Measurements from ENCODE around the genes CPLX3, COX5A and C15orf39.

DNA sequence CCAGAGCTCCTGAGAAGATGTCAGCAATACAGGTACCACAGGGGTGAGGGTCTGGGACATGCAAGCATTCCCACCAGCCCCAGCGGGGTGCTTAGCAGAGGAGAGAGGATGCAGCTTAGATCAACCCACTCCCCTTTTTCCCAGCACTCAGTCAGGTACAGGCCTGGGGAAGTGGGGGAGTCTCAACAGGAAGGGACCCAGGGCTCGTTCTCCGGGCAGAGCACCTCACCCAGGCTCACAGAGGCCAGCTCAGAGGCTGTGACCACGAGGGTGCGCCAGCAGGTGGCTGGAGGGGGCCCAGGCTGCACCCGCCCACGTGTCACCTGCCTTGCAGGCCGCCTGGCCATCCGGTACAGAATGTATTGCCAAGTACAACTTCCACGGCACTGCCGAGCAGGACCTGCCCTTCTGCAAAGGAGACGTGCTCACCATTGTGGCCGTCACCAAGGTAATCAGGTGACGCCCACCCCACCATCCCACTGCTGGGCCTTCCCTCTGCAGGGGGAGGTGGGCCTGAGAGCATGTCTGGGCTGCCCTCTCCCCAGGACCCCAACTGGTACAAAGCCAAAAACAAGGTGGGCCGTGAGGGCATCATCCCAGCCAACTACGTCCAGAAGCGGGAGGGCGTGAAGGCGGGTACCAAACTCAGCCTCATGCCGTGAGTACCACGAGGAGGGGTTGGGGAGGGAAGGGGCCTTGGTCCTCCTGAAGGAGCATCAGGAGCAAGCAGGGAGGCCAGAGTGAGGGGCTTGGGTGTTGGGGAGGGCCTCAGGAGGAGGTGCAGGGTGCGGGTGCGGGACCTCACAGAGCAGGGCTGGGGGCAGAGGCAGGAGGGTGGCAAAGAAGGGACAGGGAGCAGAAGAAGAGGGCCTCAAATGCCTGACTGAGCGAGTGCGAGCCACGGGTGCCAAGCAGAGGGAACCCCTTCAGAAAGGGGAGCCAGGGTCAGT lies 14.1 kb upstream of the LMAN1L start:
- PRO-cap, 2 experiments: no peak in any of the 2 experiments

- PRO-cap, 2 experiments: no peak in any of the 2 experiments
These were observed 8.5 kb upstream of the LMAN1L start for GRCh38 chr15:74803816-74804794.

GRCh38 chr15:74815867-74816564 lies 3.4 kb downstream of the LMAN1L start:
- PRO-cap, 2 experiments: no peak in any of the 2 experiments

DNA sequence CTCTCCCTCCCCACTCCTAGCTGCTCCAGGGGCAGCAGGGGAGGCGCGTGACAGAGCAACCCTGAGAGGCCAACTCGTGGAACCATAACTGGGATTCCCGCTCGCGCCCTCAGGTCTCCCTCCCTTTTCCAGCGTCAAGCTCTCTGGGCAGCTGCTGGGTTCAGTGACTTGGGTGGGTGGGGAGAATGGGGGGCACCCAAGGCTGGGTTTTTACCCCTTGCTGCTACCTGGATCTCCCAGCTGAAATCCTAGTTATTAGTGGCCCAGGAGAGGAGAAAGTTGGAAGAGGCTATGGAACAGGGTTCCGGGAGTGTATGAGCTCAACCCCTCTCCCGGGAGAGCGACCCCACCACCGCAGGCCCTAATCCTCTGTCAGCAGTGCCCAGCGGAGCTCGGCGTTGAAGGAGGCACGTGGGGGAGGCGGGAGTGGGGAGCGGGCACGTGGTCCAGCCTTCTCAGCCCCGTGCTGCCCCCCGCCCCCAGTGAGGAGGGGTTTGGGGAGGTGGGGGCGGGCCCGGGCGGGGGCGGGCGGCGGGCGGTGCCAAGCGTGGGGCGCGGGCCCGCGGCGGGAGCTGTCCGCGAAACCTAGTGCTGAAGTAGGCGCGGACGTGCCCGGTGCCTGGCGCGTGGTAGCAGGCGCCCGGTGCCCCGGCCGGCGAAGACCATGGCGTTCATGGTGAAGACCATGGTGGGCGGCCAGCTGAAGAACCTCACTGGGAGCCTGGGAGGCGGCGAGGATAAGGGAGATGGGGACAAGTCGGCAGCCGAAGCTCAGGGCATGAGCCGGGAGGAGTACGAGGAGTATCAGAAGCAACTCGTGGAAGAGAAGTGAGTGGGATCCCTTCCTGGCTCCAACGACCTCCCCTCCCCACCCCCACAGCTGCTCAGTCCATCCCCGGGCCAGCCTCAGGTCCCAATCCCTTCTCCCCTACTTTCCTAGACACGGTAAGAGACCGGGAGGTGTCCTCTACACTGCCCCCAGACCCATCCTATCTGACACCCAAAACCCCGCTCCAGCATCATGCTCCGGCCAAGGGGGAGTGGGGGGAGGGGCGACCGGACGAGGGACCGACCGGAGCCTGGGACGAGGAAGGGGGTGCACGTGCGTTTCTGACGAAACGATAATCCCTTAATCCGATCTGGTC lies at the start of gene CPLX3:
TSS of gene CPLX3 (plus strand) at position 588 of the 1,145 bp plus-strand sequence.
- PRO-cap, 2 experiments: no peak in any of the 2 experiments

DNA sequence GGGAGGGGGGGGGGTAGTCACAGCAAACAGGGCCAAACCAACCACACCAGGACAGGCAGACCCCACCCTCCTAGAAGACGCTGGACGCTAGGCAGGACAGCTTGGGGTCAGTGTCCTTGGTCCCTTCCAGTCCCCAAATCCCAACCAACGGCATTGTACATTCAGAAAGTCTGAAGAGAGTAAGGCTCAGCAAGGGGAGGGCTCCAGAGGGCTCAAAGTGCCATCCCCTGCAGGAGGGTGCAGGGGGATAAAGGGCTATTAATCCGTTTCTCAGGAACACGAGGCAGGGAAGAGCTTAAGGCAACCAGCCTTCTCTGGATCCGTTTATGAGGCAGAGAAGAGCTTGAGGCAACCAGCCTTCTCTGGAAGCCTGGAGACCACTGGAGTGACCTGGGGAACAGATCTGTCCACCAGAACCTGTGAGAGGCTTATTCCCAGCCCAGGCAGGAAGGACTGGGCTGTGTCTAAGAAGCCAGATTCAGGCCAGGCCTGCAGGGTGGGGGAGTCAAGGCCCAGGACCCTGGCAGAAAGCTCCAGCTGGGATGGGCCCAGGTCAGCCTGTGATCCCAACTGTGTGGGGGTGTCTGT lies 1.3 kb upstream of the ULK3 start:
- PRO-cap, 2 experiments: no peak in any of the 2 experiments

- PRO-cap, 2 experiments: no peak in any of the 2 experiments
These were observed 2.3 kb downstream of the SCAMP2 start for GRCh38 chr15:74870860-74871296.

DNA sequence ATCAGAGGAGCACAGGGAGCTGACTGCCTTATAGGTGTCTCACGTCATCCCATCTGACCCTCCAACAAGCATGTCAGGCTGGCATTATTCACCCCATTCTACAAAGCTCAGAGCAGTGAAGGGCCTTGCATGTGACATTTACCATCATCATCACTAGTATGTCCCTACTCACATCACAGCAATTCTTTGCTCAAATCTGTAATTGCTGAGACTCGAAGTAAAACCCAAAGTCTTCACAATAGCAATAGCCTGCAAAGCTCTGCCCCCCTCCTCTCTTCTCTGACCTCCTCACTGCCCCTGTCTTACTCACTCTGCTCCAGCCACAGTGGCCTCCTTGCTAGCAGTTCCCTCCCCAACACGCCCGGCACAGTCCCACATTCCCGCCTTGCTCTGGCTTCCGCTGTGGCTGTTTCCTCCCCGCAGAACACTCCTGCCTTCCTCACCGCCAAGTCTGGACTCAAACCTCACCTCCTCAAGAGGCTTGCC lies 629 bp upstream of the MPI start:
- PRO-cap, 2 experiments: no peak in any of the 2 experiments

DNA sequence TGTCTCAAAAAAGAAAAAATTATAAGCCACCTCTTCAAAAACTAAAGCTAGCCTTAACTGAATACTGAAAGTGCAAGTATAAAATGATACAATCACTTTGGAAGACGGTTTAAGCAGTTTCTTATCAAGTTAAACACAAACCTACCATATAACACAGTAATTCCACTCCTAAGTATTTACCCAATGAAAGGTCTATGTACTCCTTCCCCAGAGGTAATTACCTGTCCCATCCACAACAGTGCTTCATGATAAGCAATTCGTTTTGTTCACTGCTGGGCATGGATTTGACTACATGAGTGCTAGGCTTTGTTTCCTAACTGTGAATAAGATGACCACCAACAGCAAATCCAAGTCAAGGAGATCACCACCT lies 4.3 kb downstream of the COX5A start:
- PRO-cap, 2 experiments: no peak in any of the 2 experiments

DNA sequence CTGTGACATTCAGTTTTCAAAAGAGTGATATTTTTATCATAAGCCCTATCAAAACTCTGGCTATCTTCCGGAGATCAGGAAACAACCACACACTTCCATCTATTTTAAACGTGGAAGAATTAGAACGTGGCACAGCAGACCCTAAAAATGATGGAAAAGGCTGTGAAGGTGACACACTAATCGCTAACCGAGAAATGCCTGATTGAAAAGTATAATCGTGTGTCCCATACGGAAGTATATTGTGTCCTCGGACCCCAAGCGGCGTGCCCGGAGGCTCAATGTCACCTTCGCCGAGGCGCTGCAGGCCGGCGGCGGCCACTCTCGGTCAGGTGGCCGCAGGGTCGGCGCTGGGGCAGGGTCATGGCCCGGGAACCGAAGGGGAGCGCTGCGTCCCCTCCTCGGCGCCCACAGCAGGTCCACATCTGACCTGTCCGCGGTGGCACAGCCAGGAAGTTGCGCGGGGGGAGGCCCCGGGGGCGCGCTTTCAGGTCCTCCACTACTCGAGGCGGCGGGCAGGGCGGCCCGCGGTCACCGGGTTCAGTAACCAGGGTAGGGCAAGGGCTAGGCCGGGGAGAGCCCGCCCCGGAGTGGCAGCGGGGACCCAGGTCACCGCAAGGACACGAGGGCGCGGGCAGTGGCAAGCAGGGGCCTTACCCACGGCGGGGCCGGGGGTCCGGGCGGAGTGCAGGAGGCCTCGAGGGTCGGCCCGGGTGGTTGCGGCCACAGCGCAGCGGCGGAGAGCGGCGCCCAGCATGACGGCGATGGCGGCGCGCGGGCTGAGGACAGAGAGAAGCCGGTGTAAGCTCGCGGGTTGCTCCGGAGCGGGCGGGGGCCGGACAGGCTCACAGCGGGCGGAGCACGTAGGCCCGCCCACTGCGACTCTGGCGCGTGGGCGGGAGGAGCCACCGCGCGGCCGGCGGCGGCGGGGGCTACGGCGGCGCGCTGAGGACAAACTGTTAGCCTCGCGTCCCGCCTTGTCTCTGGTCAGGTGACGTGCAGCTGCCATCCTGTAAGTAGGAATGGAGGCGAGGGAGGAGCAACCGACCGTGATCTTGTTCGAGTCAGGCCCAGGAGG lies at the start of gene COX5A:
TSS of gene COX5A (minus strand) at position 813 of the 1,075 bp plus-strand sequence.
- PRO-cap, 2 experiments: peak in 2 of 2 experiments; most common plus-strand start position 704 of the sequence (in 2); most common minus-strand start position 784 of the sequence (in 2)

DNA sequence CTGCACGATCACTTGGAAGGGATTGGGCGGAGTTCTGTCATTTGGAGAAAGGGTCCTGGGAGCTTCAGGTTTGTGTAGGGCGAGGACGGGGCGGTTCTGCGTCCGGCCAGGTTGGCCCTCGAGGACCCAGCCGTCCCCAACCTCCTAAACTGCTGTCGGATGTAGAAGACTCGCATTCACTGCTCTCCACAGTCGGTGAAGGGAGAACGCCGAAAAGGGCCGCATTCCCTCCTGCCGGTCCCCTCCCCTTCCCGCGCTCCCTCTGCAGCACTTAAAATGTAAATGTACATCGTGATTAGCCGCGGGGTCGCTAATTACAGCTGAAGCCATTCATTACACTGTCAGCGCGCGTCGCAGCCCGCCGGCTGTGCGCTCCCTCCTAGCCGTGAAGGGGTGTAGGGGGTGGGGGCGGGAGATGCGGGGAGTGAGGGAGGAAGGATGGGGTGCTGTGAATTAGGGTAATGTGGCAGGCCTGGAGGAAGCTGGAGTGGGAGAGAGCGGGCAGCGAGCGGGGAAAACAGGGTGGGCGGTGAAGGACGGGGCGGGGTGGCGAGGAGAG lies 2.6 kb upstream of the RPP25 start:
- PRO-cap, 2 experiments: no peak in any of the 2 experiments

GRCh38 chr15:75036223-75036763 lies 12.9 kb downstream of the PPCDC start:
- PRO-cap, 2 experiments: no peak in any of the 2 experiments

DNA sequence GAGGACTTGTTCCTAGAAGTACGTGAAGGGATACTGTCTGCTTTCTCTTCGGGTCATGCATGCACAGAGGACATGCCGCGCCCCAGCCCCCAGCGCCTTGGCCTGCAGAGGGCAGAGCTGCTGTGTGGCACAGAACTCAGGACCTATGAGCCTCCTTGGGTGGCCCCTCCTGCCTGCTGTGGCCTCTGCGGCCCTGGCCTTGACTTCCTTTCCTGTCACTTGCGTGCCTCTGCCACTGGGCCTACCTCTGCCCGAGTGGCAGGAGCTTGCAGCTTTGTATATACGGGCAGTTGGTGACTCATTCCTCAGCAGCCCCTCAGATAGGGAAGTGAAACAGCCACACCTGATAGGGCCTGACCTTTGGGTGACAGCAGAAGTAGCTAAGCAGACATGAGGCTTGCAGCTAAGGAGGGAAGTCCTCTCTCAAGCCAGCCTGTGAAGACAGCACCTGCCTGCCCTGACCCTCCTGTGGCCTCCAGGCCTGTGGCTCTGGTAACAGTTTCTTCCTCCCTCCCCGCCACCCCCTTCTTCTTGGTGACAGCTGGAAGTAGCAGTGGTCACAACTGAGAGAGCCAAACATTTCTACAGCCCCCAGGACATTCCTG lies 19.6 kb downstream of the PPCDC start:
- PRO-cap, 2 experiments: no peak in any of the 2 experiments

GRCh38 chr15:75061240-75061696 lies 37.9 kb downstream of the PPCDC start:
- PRO-cap, 2 experiments: no peak in any of the 2 experiments

DNA sequence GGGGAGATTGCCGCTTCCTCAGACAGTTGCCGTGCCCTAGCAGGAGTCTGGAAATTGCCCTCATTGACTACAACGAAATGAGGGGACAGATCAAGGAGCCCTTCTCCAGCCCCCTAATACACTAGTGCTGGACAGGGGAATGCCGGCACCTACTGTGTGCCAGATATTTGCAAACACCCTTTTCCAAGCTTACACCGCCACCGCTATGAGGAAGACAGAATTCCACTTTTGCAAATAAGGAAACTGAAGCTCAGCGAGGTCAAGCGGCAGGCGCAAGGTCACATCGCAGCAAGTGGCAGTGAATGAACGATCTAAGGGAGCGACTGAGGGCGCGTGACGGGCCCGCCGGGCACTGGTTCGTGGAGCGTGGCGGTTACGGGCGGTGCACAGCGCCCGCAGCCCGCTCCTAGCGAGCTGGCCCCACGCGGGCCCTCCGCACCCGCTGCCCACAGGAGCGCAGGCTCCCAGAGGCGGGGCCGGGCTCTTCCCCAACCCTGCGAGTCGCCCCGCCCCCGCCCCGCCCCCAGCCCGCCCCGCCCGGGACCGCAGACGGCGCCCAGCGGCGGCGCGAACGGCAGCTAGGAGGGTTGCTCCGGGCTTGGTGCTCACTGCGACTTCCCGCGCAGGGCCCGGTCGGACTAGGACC lies at the start of gene C15orf39:
TSS of gene C15orf39 (plus strand) at position 548 of the 646 bp plus-strand sequence.
- PRO-cap, 2 experiments: peak in 2 of 2 experiments; most common plus-strand start position 548 of the sequence (in 2); most common minus-strand start position 433 of the sequence (in 1)

DNA sequence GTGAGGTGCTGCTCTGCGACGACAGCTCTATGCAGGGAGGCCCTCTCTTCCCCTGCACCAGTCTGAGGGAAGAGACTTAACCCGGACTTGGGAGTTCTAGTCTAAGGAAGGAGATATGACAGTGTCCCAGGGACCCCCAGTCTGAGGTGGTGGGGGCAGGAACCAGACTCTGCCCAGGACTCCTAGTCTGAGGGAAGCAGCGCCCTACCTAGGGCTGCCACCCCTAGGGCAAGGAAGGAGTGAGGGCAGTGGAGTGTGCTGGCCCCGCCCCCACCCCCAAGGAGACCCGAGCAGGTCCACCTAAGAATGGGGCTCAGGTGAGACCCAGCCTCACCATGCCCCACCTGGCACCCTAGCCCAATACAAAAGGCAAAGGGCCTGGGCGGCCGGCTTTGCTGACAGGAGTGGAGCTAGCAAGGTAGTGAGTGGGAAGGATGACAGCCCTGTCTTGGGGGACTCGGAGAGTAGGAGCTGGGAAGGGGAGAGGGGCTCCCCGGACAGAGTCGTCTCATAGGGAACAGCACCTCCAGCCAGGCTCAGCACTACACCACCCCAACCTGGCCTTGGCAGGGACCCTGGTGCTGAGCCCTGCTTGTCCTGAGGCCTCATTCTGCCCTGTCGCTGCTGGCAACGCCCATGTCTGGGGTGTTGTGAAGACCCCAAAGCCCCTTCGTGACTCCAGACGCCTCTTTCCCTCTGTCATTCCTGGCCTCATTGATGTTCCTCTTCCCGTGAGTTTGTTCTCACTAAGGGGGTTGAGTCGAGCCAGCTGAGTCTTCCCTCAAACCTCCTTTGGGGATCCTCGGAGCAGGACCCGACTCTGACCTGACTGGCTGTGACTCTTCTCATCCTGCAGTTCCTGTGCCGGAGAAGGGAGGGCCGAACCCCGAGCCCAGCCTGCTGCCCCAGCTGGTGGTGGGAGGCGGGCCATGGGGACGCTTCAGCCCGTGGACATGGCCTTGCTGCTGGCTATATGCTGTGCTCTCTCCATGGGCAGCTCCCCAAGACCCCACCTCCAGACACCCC lies 12.2 kb downstream of the C15orf39 start:
- PRO-cap, 2 experiments: no peak in any of the 2 experiments

GRCh38 chr15:75355682-75356531 lies 9.1 kb downstream of the NEIL1 start:
- PRO-cap, 2 experiments: no peak in any of the 2 experiments

DNA sequence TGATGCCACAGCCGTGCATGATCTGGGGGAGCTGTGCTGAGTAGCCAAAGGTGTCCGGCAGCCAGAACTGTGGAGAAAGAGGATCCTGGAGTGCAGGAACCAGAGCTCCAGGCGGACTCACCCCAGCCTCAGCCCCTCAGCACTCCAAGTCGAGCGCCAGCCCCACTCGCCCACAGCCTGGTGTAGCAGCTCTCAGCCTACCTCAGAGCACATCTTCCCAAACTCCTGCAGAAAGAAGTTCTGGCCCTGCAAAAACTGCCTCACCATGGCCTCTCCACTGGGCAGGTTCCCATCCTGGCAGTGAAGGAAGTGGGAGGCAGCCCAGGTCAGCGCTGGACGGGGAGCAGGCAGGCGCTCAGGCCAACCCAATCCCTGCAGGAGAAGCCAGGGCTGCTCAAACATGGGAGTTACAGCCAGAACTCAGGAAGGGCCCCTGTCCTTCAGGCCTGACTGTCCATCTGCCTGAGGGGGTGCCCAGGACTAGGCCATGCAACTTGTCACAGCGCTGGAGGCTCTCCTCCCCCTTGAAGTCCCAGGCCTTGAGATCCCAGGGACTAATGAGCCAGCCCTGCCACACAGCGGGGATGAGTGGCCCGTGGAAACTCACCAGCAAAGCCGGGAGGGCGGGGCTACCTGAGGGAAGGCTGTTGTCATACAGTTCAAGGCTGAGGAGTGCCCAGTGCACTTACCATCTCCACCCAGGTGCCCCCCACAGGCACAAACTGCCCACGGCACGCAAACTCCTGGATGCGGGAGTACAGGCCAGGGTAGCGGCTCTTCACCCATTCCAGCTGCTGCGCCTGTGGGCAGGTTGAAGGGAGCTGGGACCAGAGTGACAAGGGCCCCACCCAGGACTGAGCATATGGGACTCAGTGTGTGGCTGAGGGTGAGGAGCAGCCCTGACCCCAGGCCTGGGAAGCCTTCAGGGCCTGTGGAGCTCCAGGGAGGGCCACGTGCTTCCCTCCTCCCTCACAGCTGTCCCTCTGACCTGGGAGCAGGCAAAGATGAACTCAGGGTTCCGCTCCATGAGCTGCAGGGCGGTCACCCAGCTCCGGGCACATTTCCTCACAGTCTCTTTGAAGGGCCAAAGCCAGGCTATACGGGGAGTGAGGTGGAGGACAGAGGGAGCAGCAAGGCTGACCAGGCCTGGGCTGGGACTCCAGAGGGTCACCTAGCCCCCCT lies 6.4 kb downstream of the MAN2C1 start:
- PRO-cap, 2 experiments: no peak in any of the 2 experiments

DNA sequence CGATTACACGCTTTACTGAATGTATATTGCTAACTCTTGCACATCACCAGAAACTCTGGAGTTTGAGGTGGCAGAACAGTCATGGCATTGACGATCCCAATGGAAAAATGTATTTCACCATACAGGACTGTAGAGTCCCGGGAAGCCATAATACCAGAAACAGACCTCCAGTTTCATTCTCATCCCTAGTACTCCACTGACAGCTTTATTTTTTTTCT lies 602 bp upstream of the MAN2C1 start:
- PRO-cap, 2 experiments: no peak in any of the 2 experiments

DNA sequence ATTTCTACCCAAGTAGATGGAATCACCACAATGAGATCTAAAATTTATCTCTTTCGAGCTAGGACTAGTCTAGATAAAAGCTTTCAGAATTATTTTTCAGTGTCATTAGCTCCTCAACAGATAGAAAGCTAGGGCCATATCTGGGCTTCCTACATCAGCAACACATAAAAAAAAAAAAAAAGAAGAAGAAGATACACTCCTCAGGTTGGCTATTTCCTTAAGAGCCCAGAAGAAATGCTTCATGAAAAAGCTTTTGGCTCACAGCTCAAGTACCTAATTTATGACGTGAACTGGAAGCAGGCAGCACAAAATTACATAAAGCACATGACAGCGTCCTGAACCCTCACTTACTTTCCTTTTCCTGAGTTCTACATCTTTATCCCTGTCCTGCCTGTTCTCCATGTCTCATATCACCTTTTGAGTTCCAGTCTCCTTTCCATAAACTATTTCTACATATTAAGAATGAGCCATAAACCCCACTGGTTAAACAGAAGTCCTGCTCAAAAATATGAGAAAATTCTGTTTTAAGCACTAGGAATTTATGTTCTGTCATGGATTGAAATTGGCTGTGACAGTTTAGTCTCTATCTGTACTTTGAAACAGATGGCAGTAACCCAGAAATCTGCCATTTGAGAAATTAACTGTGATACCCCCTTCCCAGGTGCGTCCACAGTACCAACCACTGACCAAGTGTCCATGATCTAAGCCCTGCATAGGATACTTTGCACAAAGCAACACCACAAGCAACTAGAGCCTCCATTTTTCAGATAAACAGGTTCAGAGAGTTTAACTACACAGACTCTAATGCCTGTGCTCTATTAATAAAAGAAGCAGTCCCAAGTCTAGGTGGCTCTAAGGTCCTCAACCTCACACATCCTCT lies 23.2 kb upstream of the MAN2C1 start:
- PRO-cap, 2 experiments: no peak in any of the 2 experiments

DNA sequence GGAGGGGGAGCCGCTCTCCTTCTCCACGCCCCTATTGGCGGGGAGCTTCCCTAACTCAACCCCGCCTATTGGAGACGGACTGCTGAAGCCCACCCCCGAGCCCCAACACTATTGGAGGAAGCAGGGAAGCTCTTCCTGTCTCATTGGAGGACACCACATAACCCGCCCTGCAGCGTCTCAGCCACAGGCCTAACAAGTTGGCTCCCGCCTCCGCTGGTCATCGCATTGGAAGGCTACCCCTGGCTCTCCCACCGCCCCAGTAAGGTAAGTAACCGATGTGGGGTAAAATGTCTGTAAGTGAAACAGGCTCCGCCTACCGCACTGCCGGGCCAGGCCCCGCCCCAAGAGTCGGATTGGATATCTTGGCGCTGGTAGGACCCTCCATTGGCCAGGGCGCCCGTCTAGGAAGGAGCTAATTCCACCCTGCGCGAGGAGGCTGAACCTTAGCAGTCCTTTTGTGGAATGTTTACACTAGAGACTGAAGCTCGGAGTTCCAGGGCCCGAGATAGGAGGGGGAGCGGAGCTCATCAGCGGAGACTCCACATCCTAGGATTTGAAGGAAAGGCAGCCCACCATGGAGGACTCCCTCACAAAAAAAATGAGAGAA lies 459 bp upstream of the SIN3A start:
- PRO-cap, 2 experiments: peak in 2 of 2 experiments; most common plus-strand start position 449 of the sequence (in 2); most common minus-strand start position 261 of the sequence (in 2)